ENCODE results near the genes PHYKPL, COL23A1, ZNF879, ADAMTS2 and LTC4S.

- PRO-cap: no peak
- RRBS: no CpG with 5 or more reads among the region's 14 CpGs
Observed at GRCh38 chr5:178209593-178210338, 5.4 kb downstream of the HNRNPAB start.

- PRO-cap: bidirectional peak, plus-strand start at chr5:178232519, minus-strand start at chr5:178232364; bidirectional peak, plus-strand start at chr5:178232728, minus-strand start at chr5:178232776
- RRBS: 2% methylated on average over 49 of the region's 105 CpGs
Observed at GRCh38 chr5:178232088-178232975, at the start of gene PHYKPL. TSS of gene PHYKPL (minus strand) at chr5:178232802.

GRCh38 chr5:178237242-178237784 is 4.7 kb upstream of the PHYKPL start:
- PRO-cap: no peak
- RRBS: no CpG with 5 or more reads among the region's 7 CpGs

- PRO-cap: no peak
- RRBS: 73% methylated on average over 56 of the region's 122 CpGs
Observed at GRCh38 chr5:178589729-178590796, at the start of gene COL23A1. TSS of gene COL23A1 (minus strand) at chr5:178590393.

- PRO-cap: no peak
- RRBS: no CpG with 5 or more reads among the region's 10 CpGs
Observed at GRCh38 chr5:178667805-178668146, 40.9 kb upstream of the CLK4 start.

- PRO-cap: no peak
- RRBS: no CpG with 5 or more reads among the region's 2 CpGs
Observed at GRCh38 chr5:178699171-178699476, 31.3 kb downstream of the ZNF354A start.

DNA sequence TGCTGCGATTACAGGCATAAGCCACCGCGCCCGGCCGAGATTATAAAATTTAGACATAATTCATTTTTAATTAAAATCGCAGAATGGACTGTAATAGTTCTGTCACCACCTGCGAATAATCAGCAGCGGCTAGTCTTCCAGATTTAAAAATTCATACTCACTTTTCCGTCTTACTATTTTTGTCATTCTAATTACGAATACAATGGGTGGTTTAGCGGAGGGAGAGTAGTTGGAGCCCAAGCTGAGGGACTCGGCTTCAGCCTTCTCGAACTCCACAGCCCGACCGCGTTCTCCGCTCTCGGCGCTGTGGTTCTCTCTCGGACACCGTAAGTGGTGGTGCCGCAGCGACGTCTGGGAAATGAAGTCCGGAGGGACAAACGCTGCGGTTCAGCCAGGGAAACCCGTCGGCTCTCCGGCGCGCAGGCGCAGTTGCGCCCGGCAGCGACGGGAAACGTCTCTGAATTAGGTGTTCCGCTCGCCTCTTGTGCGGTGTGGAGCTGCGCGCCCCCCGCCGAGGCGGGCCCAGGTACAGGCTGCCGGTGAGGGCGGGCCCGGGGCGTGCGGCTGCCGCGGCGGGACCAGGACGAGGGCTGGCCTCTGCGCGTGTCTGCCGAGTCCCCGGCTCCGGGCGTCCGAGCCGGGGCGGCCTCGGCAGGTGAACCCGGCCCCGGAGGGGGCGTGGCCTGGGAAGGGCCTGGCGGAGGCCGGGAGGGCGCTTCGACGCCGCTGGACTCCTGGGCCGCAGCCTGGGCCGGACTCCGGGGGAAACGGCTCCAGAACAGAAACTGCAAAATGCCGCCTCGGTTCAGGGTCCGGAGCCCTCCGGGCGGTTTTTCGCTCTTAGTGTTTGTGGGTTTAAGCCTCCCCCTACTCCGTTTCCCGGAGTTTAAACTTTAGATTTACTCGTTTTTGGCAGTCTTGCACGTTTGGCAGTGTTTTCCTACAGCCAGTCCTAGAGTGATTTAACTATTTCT is at the start of gene ZNF879:
Gene ZNF879 (plus strand): TSS at position 426 of the 974 bp plus-strand sequence.
- PRO-cap: bidirectional peak, plus-strand start at position 426 of the sequence, minus-strand start at position 291 of the sequence; bidirectional peak, plus-strand start at position 679 of the sequence, minus-strand start at position 657 of the sequence
- RRBS: 41% methylated on average over 41 of the region's 88 CpGs

DNA sequence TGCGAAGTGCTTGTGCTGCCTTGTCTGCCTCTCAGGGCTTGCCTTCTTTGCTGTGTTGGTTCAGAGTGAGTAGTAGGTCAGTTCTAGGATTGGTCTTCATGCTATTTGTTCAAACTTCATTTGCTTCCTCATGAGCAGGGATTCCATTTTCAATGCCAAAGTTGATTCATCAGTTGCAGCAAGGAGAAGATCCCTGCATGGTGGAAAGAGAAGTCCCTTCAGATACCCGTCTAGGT is 16.7 kb downstream of the ZNF354C start:
- PRO-cap: no peak
- RRBS: no CpG with 5 or more reads among the region's 2 CpGs

DNA sequence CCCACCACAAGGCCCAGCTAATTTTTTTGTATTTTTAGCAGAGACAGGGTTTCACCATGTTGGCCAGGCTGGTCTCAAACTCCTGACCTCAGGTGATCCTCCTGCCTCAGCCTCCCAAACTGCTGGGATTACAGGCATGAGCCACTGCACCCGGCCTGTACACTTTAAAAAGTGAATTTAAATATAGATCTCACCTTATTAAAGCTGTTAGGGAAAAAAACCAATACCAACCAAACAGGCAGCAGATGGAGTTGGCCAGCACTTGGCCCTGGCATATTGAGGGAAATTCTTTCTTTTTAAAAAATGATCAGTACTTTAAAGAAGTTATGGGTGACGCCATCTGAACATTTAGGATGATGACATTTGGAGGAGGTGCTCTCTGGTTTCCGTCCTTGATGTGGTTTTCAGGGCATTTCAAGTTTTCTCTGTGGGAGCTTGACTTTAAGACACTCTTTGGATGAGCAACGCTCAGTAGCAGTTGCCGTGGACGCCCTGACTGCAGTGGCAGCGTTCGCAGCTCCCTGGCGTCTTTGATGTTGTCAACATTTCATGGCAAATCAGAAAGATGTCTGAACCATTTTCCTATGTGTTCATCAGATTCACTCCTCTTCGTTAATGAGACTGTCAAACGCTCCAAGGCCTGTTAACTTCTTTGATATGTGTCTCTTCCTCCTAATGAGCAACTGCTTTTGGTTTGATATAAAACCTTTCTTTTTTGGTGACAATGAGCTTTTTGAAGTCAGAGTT is 86.0 kb downstream of the ZNF354C start:
- PRO-cap: no peak
- RRBS: no CpG with 5 or more reads among the region's 11 CpGs

DNA sequence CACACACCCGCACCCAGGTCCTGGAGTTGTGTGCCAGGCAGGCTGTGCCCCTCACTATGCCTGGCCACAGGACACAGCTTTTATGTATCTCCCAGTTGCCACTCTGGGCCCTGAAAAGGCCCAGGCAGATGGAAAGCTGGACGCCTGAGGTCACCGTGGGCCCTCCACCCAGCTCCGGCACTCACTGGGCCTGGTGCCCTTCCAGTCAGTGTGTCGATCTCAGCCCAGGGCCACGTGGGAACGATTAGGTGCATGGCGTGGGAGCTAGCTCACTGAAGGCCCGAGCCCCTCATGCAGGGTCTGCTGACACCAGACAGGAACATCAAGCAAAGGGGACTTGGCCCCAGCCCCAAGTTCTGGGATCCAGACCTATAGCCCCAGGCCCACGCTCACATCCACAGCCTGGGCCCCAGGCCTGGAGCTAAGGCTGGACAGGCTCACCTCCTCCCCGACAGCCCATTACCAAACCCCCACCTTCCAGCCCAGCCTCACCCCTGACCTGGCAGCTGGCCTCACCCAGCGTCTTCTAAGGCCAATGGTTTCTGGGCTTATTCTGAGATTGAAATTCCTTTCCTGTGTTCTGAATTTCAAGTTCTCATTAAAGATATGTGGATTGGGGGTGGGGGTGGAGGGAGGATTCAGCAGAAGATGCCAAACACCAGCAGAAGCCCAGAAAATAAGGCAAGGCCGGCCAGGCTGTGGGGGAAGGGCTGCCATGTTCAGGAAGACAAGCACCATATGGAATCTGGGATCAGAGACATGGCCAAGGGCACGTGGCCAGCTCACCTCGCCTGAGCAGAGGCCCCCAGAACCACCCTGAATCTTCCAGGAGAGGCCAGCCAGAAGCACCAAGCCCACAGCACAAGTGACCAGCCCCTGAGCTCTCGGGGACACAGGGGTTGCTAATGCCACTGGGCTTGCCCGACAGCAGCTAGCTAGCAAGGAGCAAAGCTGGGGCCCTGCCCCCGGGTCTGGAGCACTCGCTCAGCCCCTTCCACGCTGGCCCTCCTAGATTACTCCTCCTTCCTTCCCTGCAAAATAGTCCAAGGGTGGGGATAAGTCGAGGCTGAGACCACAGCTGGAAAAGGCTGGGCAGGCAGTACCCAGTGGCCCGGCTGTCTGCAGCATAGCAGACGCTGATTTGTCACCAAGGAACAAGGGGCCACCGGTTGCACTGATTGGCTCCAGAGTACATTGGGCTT is 74.3 kb downstream of the ADAMTS2 start:
- PRO-cap: no peak
- RRBS: 62% methylated on average over 3 of the region's 24 CpGs

GRCh38 chr5:179314115-179314745 is 31.0 kb downstream of the ADAMTS2 start:
- PRO-cap: bidirectional peak, plus-strand start at chr5:179314366, minus-strand start at chr5:179314360
- RRBS: no CpG with 5 or more reads among the region's 26 CpGs

GRCh38 chr5:179345186-179345794 is at the start of gene ADAMTS2:
TSS of gene ADAMTS2 (minus strand) at chr5:179345461.
- PRO-cap: no peak
- RRBS: 82% methylated on average over 14 of the region's 94 CpGs

GRCh38 chr5:179606862-179607690 is 16.4 kb downstream of the HNRNPH1 start:
- PRO-cap: no peak
- RRBS: no CpG with 5 or more reads among the region's 21 CpGs

- PRO-cap: no peak
- RRBS: no CpG with 5 or more reads among the region's 5 CpGs
Observed at GRCh38 chr5:179614196-179614741, 9.2 kb downstream of the HNRNPH1 start.

GRCh38 chr5:179697708-179698818 is 704 bp upstream of the CANX start:
- PRO-cap: bidirectional peak, plus-strand start at chr5:179698982, minus-strand start at chr5:179698581
- RRBS: under 1% methylated on average over 14 of the region's 71 CpGs

DNA sequence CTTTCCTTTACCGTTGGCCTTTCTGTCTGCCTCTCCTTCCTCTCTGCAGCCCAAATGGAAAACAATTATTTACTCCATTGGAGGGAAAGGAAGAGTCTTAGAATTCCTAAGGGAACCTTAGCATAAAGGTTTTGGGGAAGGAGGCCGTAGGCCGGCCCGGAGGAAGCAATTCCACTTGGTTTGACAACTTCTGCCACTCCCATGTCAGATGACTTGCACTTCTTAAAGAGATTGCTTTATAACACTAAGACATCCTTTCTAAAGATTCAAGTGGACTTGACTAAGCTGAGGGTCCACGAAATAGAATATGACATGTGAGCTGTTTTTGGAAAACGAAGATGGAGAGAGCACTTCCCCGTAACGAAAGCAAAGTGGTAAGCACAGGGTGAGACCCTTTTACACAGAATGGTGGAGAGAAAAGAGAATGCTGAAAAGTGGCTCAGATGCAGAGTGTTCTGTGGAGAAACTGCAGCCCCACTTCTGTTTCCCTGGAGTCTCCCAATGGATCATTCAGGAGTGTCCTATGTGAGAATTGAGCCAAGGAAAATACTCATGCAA is 17.9 kb upstream of the LTC4S start:
- PRO-cap: no peak
- RRBS: no CpG with 5 or more reads among the region's 8 CpGs

- PRO-cap: no peak
- RRBS: no CpG with 5 or more reads among the region's 23 CpGs
Observed at GRCh38 chr5:179793336-179794576, at the start of gene LTC4S. TSS of gene LTC4S (plus strand) at chr5:179793986.

DNA sequence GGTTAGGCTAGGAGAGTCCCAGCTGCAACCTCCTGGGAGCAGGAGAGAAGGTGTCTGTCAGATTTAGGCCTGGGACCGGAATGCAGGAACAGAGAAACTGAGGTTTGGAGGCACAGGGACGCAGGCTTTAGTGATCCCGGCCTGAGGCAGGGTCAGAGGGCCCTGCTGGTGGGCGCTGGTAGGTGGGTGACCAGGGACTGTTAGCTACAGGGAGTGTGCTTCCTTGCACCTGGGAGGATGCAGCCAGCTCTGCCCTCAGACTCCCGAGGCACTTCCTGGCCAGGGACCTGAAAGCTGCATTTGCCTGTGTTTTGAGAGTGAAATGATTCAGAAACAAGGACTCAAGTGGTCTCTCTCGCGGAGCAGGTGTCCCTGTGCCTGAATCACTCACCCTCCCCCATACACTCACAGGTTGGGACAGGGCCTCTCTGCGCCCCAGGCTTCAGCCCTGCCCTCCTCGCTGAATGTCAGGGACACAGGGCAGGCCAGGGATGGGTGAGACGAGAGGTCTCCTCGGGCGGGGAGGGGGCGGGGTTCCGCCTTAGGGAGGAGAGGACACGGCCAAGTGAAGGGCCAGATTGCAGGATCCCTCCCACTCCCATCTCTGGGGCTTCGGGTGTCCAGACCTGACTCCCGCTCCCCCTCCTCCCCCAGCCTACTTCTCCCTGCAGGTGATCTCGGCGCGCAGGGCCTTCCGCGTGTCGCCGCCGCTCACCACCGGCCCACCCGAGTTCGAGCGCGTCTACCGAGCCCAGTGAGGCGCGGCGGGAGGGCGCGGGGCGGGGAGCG is 1.3 kb downstream of the LTC4S start:
- PRO-cap: bidirectional peak, plus-strand start at position 595 of the sequence, minus-strand start at position 411 of the sequence
- RRBS: 18% methylated on average over 13 of the region's 38 CpGs

GRCh38 chr5:179836492-179837612 is 16.1 kb downstream of the SQSTM1 start:
- PRO-cap: no peak
- RRBS: no CpG with 5 or more reads among the region's 24 CpGs

DNA sequence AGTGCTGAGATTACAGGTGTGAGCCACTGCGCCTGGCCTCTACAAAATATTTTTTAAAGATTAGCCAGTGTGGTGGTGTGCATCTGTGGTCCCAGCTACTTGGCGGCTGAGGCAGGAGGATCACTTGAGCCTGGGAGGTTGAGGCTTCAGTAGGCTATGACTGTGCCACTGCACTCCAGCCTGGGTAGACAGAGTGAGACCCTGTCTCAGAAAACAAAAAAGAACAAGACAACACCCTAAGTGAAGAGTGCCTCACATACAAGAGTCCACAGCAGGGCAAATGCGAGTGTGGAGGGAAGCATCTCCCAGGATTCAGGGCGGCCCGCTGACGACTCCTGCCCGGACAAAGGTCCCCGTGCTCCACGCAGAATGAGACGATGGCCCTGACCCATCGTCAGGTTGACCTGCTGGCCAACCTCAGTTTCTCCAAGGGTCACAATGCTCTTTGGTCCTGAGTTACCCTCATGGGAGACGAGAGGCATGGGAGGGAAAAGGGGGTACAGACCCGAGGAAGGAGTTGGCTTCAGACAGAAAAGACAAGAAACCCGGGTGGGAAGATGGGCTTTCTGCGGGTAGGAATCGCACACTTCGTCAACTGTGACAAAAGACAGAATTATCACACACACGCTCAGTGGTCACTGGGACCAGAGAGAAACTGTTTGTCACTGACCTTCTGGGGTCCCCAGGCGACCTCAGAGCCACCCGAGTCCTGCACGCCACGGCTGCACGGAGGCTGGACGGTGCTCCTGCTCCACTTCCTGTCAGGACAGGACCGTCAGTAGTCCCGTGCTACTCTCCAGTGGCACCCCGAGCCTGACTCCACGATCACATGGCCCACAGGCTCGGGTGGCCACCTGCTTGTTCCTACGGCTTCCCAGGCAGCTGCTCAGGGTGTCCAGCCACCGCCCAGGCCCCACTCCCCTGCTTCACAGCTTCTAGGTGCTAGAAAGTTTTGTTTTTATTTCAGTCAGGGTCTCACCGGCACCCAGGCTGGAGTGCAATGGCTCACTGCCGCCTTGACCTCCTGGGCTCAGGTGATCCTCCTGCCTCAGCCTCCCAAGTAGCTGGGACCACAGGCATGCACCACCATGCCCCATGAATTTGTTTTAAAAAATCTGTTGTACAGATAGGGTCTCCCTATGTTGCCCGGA is 18.0 kb downstream of the MRNIP start:
- PRO-cap: bidirectional peak, plus-strand start at position 704 of the sequence, minus-strand start at position 430 of the sequence
- RRBS: 93% methylated on average over 1 of the region's 34 CpGs